ENCODE measurements around a stretch of chr6.

GRCh38 chr6:167971252-167971811 is 26.1 kb upstream of the KIF25 start:
- PRO-cap: no peak

- PRO-cap: no peak
Observed at GRCh38 chr6:168025800-168026122, 28.3 kb downstream of the KIF25 start.

DNA sequence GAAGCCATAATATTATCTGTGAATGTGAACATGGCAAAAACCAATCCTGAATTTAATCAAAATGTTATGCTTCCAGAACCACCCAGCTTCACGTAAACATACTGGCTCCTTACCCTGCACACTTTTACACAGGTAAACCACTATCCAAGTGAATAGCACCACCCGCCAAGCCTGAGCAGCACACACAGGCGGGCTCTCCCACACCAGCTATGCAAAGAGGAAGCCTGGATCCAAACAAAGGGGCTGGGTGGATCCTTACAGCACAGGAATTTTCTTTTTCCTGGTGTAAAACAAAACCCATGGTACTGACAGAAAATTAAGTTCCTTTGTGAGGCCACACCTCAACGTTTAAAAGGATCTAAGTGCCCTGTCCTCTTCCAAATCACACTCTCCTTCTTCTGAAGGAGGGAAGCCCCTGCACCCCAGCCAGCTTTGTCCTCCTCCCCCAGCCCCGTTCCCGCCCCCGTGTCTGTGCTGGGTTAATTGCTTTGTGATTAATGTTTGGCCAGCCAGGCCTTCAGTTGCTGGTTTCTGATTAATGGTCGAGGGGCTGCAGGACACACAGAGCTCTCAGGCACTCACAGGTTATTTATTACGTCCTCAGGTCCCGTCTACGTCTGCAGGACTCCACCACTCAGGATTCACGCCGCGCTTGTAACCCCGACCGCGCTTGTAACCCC is 6.1 kb downstream of the DACT2 start:
- PRO-cap: no peak

GRCh38 chr6:168326147-168326840 is 6.7 kb upstream of the DACT2 start:
- PRO-cap: no peak

DNA sequence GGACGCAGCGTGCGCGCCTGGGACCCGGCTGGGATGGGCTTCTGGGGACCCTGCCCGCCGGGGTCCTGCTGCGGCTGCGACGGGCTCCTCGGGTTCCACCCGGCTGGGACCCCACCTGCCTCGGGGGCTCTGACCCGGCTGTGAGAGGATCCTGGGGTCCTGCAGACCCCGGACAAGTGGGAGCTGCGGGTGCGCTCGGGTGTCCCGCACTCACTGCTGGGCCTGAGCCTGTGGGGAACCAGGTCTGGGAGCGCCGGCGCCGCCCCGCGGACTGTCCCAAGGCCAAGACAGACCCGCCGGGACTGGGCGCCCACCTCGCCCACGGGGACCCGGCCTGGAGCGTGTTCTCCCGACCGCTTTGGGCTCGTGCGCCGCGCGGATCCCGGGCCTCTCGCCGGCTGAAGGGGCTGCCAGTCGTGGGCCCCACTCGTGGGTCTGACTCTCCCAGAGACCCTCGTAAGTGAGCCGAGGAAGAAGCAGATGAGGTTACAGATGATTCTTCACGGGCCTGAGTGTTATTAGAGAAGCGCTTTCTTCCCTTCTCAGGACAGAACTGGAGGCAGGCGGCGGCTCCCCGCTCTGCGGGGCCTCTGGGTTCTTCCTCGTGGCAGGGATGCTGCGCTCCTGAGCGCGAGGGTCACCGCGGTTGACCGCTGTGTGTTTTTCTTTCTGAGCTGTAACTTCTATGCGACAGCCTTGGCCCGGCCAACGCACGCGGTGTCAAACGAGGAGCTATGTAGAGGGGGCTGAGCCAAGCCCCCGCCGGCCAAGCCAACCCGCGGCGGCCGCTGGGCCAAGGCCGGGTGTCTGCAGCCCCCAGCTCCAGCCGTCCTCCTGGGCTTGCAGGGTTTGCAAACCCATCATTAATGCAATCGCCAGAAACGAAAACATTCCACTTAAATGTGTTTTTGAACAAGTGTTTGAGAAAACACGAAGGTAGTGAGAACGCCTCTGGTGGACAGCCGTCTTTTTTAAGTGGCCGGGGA is 928 bp downstream of the SMOC2 start:
- PRO-cap: no peak

DNA sequence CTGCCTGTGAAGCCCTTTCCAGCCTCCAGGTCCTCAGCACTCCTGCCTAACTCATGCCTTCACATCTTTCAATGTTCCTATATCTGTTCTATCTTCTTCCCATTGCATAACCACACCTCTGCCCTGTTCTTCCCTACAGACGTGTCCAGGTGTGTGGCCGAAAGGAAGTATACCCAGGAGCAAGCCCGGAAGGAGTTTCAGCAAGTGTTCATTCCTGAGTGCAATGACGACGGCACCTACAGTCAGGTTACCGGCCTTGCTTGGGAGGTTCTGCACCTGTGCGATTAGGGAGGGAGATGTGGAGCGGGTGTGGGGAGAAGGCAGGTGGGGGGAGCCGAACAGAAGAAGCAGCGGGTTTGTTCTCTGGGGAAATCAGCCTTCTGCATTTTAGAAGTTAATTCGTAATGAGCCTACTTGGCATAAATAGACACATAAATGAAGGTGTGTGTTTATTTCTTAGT is 85.3 kb downstream of the SMOC2 start:
- PRO-cap: no peak

GRCh38 chr6:168526668-168527384 is 85.8 kb downstream of the SMOC2 start:
- PRO-cap: no peak

- PRO-cap: unidirectional peak, plus-strand start at chr6:168641696
Observed at GRCh38 chr6:168641425-168641871, 200.5 kb downstream of the SMOC2 start.

DNA sequence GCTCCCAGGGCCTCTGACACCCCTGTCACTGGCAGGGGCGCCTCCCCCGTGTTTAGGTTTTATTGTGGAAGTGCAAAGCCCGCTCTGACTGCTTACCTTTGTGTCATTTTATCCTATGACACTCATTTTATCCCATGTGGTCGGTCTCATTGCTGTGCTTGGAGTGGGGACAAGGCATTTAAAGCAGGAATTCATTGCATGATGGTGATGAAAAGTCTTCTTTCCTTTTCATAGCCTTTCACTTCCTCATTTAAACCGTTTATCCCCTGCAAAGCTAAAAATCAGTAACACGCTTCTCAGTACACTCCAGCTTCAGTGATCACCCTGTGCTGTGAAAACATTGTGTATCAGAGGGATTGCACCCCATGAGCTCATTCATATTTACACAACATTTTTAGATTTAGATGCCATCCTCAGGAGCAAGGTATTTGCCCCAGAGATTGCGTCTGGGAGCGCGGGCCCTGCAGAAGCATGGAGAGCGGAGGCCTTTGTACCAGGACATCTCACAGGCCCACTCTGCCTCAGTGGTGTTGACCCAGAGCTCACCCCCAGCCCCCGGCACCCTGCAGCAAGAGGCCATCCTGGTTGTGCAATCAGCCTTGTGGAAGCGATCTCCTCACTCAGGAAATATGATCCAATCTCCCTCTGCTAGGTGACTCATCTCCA is 38.7 kb upstream of the THBS2 start:
- PRO-cap: no peak

DNA sequence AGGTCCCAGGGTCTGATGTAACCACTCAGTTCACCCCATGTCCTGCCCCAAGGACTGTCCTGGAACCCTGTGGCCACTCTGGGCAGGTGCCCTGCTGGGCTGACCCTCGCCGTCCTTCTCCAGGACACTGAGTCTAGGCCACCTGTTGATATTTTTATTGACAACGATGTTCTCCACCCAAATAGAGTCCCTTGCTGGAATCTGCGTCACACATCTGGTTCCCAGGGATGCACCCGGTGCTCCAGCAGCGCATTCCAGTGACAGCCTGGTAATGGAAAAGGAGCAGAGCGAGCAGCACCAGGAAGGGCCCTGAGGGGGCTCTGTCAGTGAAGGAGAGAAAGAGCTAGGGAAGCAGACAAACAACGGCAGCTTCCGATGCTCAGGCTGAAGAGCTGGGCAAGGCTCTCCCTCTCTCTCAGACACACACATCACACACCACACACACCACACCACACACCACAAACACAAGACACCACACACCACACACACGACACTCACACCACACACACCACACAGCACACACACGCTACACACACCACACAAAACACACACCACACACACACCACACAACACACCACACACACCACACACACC is 117.8 kb upstream of the THBS2 start:
- PRO-cap: no peak

- PRO-cap: no peak
Observed at GRCh38 chr6:169704183-169705193, 2.6 kb downstream of the C6orf120 start.

GRCh38 chr6:169709834-169710610 is 8.1 kb downstream of the C6orf120 start:
- PRO-cap: no peak

DNA sequence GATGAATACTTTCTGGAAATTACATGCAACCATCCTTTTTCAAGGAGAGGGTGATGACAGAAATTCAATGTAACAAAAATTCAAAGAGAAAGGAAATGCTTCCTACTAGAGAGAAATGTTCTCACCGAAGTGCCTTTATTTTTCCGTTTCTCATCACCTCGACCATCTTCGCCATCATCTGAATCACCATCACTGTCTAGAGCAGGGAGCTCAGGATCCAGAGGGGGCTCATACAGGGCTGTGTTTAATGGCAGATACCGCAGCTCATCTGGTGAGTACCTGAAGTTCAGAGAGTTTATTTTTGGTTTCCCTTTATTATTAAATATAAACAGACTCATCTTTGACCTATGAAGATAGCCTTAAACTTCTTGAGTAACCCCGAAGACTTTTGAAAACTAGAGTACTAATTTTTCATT is 10.3 kb downstream of the C6orf120 start:
- PRO-cap: no peak

- PRO-cap: no peak
Observed at GRCh38 chr6:169718568-169719004, 5.7 kb downstream of the PHF10 start.

DNA sequence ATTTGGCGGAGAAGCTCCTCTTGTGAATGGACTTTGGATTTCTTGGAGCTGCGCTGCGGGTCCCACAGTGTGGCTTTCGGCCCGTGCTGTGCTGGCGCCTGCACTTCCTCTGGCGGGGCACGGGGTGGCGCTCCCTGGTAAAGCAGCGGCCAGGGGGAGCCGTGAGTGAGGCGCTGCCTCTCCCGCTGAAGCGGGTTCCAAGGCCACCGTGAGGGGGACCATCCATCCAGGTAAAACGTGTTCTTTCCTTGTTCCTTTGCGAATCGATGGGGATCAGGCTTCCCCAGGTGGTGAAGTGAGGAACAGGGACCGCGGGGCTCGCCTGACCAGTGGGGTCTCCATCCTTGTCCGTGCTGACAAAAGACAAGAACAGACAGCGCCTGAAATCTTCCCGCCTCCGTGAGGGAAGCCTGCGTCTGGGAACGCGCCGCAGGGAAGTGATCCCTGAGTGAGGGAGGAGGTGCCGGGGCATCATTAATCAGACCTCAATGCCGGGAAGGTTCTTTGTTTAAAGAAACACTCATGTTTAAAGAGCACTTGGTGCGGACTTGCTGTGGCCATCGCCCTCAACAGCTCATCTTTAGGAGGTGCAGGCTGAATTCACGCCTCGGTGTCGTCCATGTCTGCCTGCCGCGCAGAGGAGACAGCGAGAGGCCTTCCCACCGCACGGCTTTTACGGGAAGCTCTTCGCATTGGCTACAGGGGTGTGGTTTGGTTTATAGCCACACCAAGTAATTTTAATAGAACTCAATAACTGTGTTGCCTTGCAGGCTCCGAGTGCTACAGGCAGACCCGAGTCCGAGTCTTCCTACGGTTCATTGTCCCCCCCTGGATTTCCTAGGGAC is 39.0 kb downstream of the ERMARD start:
- PRO-cap: no peak

DNA sequence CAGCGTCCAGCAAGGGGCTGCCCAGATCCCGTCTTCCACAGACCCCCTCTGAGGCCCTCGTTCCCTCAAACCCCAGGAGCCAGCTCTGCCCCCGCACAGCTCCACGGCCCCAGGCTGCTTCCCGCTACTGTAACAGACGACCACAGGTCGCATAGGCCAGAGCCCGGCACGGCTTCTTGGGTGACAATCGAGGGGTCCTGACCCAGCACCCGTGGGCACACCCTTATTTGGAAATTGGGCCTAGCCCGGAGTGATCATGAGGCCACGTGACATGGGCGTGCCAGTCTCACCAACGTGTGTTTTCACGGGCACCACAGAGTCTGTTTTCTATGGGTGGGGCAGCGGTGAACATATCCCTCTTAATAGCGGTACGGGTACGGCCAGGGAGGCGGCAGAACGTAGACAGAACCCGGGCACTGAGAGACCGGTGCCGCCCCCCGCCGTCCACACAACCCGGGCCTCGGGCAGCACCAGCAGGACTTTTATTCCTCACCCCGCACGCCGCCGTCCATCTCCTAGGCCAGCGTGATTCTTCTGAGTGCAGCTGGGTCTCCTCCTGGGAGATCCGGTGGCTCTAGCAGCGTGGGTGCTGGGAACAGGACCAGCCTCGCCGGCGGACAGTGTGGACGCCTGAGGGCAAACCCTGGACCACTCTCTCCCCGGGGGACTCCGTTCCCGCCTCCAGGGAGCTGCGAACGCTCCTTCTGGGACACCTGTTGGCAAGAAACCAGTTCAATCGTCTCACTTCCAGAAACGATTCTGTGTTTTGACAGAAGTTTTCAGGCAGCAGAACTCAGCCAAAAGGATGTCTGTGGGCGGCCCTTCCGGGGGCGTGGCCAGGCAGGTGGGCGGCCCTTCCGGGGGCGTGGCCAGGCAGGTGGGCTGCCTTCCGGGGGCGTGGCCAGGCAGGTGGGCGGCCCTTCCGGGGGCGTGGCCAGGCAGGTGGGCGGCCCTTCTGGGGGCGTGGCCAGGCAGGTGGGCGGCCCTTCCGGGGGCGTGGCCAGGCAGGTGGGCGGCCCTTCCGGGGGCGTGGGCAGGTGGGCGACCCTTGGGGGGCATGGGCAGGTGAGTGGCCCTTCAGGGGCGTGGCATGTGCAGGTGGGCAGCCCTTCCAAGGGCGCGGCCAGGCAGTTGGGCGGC is 130.9 kb downstream of the DLL1 start:
- PRO-cap: no peak

DNA sequence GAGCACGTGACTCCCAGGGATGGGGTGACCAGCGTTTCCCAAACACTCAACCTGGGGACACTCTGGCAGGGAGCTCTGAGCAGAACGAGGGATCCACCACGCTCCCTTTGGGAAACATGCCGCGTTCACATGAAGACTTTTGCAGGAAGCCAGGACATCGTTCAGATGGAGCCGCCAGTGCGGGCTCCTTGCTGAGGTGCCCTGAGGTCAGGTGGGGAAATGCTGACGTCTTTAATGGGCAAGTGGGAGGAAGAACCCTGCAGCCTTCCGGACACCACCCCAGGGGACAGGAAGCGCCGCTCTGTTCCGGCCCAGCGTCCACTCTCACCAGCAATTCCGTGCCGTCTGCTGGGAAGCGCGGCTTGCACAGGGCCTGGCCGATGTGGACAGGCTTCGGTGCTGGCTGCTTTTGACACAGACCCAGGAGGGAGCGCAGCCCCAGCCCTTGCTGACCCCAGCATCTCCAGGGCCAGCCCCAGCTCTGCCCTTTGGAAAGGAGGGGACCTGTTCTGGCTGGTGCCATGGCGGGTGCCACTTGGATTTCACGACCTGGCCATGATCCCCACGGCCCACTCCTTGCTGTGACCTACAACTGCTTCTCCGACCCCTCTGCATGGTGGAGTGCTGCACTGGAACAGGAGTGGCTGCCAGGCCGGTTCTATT is 123.3 kb downstream of the DLL1 start:
- PRO-cap: no peak

GRCh38 chr6:170225684-170226417 is 65.0 kb downstream of the DLL1 start:
- PRO-cap: no peak

GRCh38 chr6:170271612-170272443 is 19.1 kb downstream of the DLL1 start:
- PRO-cap: no peak

- PRO-cap: no peak
Observed at GRCh38 chr6:170279794-170281048, 10.7 kb downstream of the DLL1 start.